Gastrocnemius medialis (tissue), 3 donors: ENCODE measurements around a stretch of chr1.

DNA sequence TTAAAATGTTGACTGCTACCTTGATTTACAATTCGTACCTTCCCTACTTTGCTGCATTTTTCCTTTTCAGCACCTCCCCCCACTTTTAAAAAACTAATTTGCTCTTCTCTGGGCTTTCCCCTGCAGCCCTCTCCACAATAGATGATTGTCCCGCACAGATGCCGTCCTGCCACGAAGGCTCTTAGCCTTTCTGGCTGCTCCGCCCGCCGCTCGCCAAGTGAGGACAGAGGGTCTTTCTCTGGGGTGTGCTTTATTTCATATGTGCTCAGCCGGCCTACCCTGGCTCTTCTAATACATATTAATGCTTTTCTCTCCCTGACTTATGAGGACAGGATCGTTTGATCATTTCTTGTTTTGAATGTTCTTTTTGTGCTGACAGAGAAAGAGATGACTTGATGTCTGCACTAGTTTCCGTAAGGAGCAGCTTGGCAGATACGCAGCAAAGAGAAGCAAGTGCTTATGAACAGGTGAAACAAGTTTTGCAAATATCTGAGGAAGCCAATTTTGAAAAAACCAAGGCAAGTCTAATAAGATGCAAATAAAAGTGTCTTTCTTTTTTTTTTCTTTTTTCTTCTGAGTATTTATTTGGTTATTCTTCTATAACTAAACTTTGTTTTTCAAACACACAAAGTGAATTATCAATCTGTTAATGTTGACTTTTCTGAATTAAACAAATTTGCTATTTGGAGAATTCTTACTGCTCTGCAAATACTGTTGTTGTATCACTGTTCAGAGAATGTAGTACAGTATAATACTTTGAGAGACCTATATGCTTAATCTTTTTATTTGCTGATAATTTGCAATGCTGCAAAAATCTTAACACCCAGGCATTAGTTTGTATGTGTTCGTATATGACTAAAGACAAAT, 60.8 kb downstream of the SDCCAG8 start:
- PRO-cap = no peak
- RAMPAGE, long total RNA, 3 experiments = no peak in any of the 3 experiments

GRCh38 chr1:243454622-243454967, 198.8 kb downstream of the SDCCAG8 start:
- PRO-cap = no peak
- RAMPAGE, long total RNA, 3 experiments = no peak in any of the 3 experiments

DNA sequence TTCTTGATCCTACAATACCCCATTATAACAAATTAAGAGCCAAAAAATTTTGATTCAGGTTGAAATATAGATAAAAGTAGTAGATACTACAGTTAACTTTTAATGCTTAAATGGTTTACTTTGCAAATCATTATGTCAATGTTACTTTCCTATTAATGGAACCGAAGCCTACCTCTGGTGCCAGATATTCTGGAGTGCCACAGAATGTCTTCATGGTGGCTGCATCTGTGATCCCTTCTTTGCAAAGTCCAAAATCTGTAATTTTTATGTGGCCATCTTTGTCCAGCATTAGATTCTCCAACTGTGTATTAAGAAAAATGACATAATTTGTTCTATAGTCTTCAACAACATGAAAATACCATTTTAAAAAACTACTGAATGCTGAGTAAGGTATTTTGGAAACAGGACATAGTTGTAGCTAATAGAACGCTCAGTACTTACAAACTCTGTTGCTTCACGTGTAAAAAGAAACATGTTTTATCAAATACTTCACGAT, 286.4 kb downstream of the AKT3 start:
- PRO-cap = no peak
- RAMPAGE, long total RNA, 3 experiments = no peak in any of the 3 experiments

GRCh38 chr1:243595519-243595814, 254.6 kb downstream of the AKT3 start:
- PRO-cap = no peak
- RAMPAGE, long total RNA, 3 experiments = no peak in any of the 3 experiments

- PRO-cap = no peak
- RAMPAGE, long total RNA, 3 experiments = no peak in any of the 3 experiments
Observed at GRCh38 chr1:243713806-243714350, 136.2 kb downstream of the AKT3 start.

- PRO-cap = no peak
- RAMPAGE, long total RNA, 3 experiments = no peak in any of the 3 experiments
Observed at GRCh38 chr1:243771295-243771929, 78.6 kb downstream of the AKT3 start.

- PRO-cap = no peak
- RAMPAGE, long total RNA, 3 experiments = no peak in any of the 3 experiments
Observed at GRCh38 chr1:243794854-243795413, 55.1 kb downstream of the AKT3 start.

DNA sequence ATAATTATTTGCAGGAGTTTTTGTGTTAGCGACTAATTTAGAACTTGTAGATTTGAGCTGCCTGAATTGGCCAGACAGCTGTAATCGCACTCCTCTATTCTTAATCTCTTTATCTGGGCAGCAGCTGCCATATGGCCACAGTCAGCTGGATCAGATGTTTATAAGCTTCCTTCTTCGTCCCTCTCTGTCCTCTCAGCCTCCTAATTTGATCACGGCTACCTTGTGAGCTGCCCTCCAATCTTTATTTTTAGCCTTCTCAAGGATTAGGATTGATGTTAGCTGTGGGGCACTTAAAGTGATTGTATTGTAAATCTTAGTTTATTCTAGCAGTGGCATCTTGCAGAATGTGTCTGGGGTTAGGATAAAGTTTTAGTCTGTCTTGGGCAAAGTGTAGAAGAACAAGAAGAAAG, 978 bp downstream of the ZBTB18 start:
- PRO-cap = unidirectional peak, minus-strand start at position 156 of the sequence
- RAMPAGE, long total RNA, 3 experiments = no peak in any of the 3 experiments

DNA sequence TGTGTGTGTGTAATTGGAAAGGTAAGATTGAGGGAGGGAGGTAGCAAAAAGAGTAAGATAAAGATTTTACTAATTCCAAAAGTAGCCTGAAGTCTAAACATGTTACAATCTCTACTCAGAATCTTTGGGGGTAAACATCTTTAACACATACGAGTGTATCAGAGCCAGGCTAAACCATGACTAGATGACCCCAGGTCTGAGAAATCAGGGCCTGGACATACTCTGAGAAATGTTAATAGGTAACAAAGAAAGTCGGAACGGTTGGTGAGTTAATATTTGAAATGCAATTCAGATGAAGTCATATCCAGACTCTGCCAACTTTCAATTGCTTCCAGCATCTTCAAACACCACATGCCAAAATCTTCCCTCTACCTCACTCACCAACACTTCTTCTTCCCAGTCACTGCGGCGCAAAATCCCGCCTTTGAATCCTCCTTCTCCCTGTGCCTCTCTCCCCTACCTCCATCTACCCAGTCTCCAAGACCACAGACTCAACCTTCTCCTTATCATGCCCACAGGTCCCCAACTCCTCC, 41.1 kb downstream of the ZBTB18 start:
- PRO-cap = no peak
- RAMPAGE, long total RNA, 3 experiments = no peak in any of the 3 experiments

DNA sequence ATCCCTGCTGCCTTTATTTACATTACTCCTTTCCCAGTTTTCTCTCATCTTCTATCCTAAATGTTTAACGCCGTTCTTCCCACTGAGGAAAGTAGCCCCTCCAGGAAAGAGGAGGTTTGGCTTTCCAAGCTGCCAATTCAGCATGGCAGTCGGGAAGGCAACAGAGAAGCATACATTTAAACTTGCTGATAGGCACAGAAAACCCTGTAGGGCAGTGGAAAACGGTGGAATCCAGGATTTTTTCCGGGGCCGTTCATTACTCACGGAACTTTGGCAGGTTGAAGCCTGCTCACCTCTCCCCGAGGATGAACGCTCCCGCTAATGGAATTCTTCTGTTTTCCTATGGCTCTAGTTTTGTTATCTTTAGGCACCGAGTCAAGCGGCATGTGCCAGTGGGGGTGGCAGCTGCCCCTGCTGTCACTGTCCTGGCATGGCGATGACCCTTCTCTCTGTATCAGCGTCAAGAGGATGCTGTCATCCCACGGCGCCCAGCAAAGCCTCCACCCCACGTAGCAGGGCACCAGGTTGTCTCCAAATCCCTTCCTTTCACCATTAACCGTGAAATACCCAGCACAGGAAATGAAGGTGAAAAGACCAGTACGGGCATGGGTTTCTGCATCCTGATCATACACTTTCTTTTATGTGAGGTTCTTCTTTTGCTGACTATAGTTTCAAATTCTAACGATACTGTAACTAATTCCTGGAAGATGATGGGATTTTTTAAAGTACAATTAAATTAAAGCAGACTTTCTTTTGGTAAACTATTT, 48.4 kb downstream of the ZBTB18 start:
- PRO-cap = no peak
- RAMPAGE, long total RNA, 3 experiments = no peak in any of the 3 experiments

- PRO-cap = no peak
- RAMPAGE, long total RNA, 3 experiments = no peak in any of the 3 experiments
Observed at GRCh38 chr1:244300789-244301396, 51.5 kb upstream of the C1orf100 start.

DNA sequence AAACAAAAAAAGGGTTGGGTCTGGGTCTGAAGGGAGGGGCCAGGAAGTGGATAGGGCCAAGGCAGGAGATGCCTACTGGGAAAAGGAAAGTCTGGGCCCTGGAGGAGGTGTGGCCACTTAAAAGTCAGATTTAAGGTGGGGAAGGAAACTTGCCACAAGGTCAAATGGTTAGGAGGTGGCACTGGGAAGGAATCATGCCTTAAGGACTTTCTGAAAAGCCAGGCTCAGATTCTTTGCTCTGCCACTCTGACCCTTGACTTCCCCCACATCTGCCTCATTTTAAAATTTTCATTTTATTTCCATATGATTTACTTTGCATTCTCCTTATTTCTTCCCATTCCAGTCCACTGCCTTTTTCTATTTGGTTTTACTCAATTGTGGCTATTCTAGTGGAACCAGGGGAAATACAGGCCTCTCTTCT, 50.6 kb upstream of the C1orf100 start:
- PRO-cap = no peak
- RAMPAGE, long total RNA, 3 experiments = no peak in any of the 3 experiments

DNA sequence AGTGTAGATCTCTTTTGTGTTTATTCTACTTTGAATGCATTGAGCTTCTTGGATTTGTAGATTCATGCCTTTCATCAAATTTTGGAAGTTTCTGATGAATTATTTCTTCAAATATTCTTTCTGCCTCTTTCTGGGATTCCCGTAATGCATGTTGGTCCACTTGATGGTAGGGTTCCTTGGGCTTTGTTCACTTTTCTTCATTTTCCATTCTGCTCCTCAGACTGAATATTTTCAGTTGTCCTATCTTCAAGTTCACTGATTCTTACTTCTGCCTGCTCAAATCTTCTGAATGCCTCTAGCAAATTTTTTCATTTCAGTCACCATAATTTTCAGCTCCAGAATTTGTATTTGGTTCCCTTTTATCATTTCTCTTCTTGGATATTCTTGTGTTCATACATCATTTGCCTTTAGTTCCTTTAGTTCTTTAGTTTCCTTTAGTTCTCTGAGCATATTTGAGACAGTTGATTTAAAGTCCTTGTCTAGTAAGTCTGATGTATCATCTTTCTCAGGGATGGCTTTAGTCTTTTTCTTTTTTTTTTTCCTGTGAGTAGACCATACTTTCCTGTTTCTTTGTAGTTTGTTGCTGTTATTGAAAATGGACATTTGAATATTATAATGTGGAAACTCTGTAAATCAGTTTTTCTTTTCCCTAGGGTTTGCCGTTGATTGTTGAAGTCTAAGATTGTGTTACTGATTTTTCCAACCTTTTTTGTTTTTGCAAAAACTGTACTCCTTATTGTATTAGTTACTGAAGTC, 48.8 kb downstream of the C1orf100 start:
- PRO-cap = no peak
- RAMPAGE, long total RNA, 3 experiments = no peak in any of the 3 experiments

DNA sequence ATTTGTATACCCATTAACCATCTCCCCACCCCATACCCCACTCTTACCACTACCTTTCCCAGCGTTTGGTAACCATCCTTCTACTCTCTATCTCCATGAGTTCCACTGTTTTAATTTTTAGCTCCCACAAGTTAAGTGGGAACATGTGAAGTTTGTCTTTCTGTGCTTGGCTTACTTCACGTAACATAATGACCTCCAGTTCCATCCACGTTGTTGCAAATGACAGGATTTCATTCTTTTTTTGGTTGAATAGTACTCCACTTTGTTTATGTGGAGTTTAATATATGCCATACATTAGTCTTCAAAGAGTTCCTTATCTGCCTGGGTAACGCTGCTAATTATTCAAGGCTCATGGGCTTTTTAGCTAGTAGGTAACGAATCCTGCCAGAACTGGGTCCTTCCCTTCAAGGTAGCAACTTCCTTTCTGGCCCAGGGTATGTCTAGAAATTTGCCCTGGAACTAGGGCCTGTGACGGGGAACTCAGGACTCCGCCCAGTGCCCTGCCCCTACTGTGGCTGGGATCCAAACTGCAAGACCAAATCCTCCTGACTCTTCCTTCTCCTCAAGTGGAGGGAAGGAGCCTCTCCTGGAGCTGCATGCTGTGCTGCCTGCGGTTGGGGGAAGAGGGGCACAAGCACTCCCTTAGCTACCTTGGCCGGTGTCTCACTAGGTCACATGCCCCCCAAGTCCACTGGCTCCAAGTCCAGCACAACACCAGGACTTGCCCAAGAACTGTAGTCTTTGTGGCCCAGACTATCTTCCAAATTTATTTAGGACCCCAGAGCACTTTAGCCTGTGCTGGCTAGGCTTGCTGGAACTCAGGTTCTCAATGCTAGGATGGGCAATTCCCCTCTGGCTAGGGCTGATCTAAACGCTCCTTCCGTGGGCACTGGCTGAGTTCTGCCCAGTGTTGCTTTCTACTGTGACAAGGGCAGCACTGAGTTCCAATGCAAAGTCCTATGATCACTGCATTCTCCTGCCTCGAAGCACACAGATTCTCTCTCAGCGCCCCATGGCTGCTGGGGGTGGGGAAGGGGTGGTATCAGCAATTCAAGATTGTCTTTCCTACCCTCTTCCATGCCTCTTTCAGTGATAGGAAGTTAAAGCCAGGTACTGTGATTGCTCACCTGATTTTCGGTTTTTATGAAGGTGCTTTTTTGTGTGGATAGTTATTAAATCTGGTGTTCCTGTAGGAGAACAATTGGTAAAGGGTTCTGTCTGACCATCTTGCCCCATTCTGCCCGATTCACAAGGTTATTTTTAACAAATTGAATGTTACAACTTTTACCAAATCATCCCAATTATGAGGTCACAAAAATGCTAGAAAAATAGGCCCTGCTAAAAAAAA, 12.2 kb downstream of the ADSS2 start:
- PRO-cap = no peak
- RAMPAGE, long total RNA, 3 experiments = no peak in any of the 3 experiments

GRCh38 chr1:244834837-244835620, 429 bp upstream of the COX20 start:
- PRO-cap = bidirectional peak, plus-strand start at chr1:244835046, minus-strand start at chr1:244834966; bidirectional peak, plus-strand start at chr1:244835327, minus-strand start at chr1:244835313; bidirectional peak, plus-strand start at chr1:244835521, minus-strand start at chr1:244835577
- RAMPAGE, long total RNA, 3 experiments = no peak in any of the 3 experiments

GRCh38 chr1:244839717-244839903, 4.2 kb downstream of the COX20 start:
- PRO-cap = no peak
- RAMPAGE, long total RNA, 3 experiments = no peak in any of the 3 experiments

DNA sequence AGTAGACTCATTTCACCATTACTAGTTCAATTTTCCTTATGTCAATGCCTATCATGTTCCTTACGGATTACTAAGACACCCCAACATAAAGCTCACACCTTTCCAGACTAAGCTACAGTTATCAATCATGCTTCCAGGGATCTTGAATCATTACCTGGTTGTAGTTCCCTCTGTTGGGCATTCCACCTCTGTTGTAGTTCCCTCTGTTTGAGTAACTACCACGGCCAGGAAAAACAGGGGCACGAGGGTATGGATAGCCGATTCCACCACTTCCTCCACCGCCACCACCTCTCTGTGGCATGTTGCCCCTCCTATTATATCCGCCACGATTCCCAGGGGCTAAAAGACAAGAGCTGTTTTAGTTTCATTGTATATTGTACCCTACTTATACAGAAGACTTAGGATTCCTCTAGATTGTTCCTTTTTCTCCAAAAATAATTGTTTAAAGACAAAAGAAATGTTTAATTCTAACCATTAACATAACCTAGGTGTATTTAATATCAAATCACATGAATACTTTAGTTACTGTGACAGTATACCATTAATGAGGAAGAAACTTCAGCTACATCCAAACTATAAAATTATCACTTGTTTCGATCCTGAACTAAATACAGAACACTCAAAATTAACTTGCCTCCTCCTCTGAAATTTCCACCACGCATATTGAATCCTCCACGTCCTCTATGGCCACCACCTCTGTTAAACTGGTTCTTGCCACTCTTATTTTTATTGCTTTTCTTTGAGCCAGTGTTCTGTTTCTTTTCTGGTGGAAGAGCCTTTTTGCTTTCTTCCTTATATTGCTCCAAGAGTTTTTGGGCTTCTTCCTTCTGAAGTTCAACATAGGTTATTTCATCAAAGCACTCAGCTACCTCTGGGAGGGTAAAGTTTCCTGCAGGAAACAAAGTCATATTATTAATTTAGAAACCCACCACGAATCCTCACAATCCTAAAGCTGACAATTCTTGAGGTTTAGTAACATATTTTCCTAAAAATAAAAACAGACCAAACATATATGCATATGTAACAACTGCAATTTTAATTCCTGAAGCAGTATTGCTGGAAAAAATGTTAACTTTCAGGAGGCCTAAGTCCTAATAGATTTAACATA, 8.7 kb downstream of the HNRNPU start:
- PRO-cap = no peak
- RAMPAGE, long total RNA, 3 experiments = no peak in any of the 3 experiments

- PRO-cap = no peak
- RAMPAGE, long total RNA, 3 experiments = no peak in any of the 3 experiments
Observed at GRCh38 chr1:245153137-245154146, 1.3 kb upstream of the KIF26B start.

- PRO-cap = no peak
- RAMPAGE, long total RNA, 3 experiments = no peak in any of the 3 experiments
Observed at GRCh38 chr1:245598786-245599109, 444.0 kb downstream of the KIF26B start.

GRCh38 chr1:245807783-245808380, 653.1 kb downstream of the KIF26B start:
- PRO-cap = no peak
- RAMPAGE, long total RNA, 3 experiments = no peak in any of the 3 experiments